Osteoblast (primary cell): ENCODE data around the genes TFAP2B, IL17A, TMEM14A and GSTA2.

DNA sequence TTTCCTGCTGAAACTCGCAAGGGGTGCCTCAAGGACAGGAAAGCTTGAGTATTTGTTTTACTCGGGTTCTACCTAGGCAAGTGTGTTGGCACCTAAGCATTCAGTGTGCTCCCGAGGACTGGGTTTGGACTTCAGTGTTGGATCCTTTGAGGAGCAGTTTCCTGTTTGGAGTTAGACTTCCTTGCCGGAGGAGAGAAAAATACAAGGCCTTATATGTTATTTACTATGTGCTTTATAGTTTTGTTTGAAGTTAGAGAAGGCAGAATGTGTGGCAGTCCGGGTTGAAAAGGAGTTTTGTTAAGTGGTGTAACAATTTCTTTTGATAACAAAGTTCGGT is 1.1 kb downstream of the CD2AP start:
- CAGE, long polyA plus RNA, result no peak
- RRBS, result no CpG with 5 or more reads among the region's 6 CpGs

DNA sequence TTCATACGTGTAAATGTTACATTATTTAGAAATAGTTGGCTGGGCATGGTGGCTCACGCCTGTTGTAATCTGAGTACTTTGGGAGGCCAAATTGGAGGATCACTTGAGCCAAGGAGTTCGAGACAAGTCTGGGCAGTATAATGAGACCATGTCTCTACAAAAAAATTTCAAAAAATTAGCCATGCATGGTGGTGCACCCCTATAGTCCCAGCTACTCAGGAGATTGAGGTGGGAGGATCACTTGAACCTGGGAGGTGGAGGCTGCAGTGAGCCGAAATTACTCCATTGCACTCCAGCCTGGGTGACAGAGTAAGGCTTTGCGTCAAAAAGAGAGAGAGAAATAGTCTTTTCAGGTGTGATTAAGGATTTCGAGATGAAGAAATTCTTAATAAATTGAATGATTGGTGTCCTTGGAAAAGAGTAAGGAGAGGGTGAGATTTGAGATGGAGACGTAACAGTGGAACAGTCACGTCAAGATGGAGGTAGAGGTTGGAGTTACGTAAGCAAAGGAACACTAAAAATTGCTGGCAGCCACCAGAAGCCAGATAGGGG is 17.3 kb downstream of the CD2AP start:
- CAGE, long polyA plus RNA, result no peak
- RRBS, result no CpG with 5 or more reads among the region's 9 CpGs

- CAGE, long polyA plus RNA, result no peak
- RRBS, result no CpG with 5 or more reads among the region's 2 CpGs
Measured at GRCh38 chr6:47554460-47554996, 76.9 kb downstream of the CD2AP start.

GRCh38 chr6:47656145-47656584 is 42.2 kb upstream of the ADGRF4 start:
- CAGE, long polyA plus RNA, result no peak
- RRBS, result no CpG with 5 or more reads among the region's 5 CpGs

DNA sequence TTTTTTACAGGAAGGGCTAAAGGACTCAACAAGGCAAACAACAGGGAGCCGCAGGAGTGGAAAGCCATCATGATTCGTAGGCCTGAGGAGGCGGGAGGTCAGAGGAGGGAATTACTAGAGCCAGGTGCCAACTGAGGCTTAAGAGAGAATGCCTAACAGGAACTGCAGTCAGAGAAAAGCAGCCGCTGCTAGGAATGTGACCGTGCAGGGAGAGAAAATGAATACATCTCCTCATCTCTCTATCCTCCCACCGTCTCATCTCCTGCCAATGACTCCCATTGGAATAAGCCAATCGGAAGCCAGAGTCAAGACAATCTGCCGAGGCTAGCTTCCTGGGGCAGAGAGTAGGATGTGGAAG is 34.5 kb upstream of the ADGRF4 start:
- CAGE, long polyA plus RNA, result no peak
- RRBS, result no CpG with 5 or more reads among the region's 8 CpGs

DNA sequence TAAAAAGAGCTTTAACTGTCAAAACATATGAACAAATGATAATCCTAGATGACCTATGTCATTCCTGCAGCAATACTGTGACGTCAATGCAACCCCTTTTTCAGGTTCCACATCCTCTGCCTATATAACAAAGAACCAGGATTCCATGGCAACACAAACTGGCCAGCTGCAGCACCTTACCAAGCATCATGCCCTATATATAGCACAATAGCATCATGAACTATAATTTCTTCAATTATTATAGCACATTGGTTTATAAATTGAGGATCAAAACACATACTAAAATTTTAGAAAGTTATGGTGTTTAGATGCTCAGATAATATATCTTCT is 615 bp upstream of the PTCHD4 start:
- CAGE, long polyA plus RNA, result no peak
- RRBS, result no CpG with 5 or more reads among the region's 1 CpG

- CAGE, long polyA plus RNA, result no peak
- RRBS, result no CpG with 5 or more reads among the region's 5 CpGs
Measured at GRCh38 chr6:49444461-49444767, 18.6 kb downstream of the MMUT start.

DNA sequence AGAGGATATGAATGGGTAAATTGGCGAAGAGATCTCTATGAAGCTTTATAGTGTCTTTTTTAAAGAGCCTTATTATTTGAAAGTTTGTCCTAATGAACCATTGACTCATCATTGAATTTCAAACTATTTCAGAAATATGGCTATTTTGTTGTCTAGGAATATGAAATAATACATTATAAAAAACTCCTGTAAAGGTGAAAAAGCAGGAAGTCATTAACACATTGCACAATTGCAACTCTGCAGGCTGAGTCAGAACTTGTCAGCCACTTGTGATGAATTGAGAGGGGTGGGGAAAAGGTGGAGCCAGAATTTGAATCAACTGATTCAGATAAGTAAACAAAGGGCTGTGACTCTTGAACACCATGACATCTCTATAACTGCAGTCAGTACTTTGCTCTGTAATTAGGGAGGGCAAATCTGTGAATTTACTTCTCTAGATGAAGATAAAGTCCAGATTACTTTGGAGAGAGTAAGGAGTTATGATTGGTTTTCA is 5.9 kb downstream of the C6orf141 start:
- CAGE, long polyA plus RNA, result no peak
- RRBS, result no CpG with 5 or more reads among the region's 1 CpG

- CAGE, long polyA plus RNA, result no peak
- RRBS, result no CpG with 5 or more reads among the region's 9 CpGs
Measured at GRCh38 chr6:50818300-50819007, at the start of gene TFAP2B. TFAP2B (plus strand) TSS chr6:50818871.

DNA sequence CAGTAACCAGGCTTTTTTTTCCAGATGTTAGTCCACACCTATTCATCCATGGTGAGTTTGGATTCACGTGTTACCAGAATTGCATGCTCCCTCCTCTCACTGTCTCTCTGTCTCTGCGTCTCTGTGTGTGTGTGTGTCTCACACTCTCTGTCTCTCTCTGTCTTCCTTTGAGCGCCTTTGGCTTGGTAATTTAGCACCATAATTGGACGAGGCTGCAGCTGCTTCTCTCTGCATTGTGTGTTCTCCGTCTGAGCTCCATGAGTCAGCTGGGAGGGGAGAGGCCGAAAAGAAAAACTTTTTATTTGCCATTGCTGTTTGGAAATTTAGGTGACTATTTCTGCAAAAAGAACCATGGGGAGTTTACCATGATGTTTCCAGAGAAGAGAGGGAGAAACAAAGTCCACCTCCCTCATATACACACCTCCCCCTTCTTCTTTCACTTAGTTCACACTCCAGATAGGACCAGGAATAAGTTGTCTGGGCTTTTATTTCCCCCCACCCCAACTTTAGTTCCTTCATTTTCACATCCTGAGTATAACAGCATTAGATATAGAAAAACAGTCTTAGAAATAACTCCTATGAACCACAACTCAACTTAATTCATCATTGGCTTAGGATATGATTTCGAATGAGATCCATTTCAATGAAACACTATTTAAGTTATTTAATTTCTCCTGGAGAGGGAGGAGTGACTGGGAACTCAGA is 3.6 kb downstream of the TFAP2B start:
- CAGE, long polyA plus RNA, result no peak
- RRBS, result no CpG with 5 or more reads among the region's 7 CpGs

DNA sequence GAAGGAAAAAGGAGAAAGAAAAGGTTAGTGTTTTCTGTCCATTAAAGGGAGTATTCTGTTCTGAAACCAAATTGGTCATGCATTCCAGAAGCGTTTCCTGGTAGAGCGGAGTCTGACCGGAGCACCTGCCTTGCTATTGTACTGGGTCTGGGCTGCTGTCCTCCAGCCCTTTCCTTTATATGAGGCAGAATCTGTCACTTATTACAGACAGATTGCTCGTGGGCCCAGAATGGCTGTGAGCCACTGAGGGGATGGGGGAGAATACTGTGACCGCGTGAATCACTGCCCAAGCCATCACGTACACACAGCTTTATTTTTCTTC is 573.5 kb downstream of the PKHD1 start:
- CAGE, long polyA plus RNA, result no peak
- RRBS, result no CpG with 5 or more reads among the region's 7 CpGs

GRCh38 chr6:51855308-51855818 is 232.1 kb downstream of the PKHD1 start:
- CAGE, long polyA plus RNA, result no peak
- RRBS, result no CpG with 5 or more reads among the region's 7 CpGs

DNA sequence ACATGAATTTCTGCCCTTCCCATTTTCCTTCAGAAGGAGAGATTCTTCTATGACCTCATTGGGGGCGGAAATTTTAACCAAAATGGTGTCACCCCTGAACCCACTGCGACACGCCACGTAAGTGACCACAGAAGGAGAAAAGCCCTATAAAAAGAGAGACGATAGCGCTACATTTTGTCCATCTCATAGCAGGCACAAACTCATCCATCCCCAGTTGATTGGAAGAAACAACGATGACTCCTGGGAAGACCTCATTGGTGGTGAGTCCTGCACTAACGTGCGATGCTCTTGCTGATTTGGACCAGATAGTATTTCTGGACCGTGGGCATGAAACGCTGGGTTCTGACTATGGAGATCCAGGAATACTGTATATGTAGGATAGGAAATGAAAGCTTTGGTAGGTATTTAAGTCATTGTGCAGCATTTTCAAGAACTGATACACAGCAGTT is at the start of gene IL17A:
IL17A (plus strand) TSS at position 177 of the 449 bp plus-strand sequence.
- CAGE, long polyA plus RNA, result no peak
- RRBS, result no CpG with 5 or more reads among the region's 11 CpGs

DNA sequence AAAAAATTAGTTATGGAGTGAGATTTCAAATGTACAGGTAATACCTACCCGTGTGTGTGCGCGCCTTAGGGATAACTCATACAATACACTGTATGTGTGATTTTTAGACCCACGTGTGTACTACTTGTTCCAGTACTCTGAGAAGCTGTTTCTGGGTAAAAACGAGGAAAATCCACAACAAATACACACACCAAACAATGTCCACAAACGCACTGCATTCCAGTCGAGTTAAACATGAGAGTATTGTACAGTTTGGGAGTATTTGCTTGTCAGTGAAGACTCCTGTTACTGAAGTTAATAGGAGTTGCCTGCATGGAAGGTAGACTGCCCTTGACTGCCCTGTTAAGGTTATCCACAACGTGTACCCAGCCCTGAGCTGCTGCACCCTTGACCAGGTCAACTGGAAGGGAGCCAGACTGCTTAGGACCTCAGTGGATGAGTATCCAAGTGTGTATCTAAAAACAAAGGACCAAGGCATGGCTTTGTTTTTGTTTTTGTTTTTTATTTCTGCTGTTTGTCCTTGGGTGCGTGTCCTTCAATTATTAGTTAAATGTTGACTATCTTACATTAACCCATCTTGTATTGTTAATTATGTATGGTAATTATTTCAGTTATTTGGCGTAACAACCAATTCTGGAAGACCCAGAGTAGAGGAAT is 1.6 kb downstream of the PAQR8 start:
- CAGE, long polyA plus RNA, result no peak
- RRBS, result no CpG with 5 or more reads among the region's 10 CpGs

DNA sequence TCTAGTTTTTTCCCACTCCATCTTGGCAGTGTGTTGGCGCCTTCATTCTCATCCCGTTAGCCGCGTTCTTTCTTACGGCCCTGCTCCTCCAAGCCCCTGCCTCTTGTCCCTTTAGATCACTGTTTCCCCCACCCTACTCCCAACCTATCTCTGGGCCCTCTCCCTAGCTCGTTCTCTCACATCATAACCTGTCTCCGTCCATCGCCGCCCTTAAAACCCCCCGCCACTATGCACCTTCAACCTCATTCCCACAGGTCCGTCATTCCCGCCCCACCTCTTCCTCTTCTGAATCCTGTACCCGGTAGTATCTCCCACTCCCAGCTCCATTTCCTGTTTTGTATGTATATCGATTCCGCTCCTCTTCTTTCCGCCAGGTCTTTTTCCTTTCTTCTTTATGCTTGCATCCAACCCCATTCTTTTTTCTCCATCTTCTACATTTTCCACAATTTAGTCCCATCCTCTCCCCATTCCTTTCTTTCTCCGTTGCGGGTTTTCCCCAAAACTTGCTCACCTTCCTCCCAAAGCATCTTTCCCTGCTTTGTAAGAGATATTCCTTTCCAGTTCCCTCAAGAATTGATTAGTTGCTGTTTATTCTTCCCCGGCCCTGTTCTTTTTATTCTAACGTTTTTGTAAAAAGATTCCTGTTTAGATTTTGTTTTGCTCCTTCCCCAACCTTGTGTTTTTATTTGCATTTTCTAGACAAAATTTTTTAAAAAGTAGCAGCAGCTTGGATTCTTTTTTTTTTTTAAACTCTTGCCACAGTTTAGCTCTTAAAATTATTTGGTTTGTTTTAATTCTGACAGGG is 755 bp downstream of the EFHC1 start:
- CAGE, long polyA plus RNA, result no peak
- RRBS, result no CpG with 5 or more reads among the region's 20 CpGs

- CAGE, long polyA plus RNA, result no peak
- RRBS, result no CpG with 5 or more reads among the region's 15 CpGs
Measured at GRCh38 chr6:52497399-52498353, 77.5 kb downstream of the EFHC1 start.

DNA sequence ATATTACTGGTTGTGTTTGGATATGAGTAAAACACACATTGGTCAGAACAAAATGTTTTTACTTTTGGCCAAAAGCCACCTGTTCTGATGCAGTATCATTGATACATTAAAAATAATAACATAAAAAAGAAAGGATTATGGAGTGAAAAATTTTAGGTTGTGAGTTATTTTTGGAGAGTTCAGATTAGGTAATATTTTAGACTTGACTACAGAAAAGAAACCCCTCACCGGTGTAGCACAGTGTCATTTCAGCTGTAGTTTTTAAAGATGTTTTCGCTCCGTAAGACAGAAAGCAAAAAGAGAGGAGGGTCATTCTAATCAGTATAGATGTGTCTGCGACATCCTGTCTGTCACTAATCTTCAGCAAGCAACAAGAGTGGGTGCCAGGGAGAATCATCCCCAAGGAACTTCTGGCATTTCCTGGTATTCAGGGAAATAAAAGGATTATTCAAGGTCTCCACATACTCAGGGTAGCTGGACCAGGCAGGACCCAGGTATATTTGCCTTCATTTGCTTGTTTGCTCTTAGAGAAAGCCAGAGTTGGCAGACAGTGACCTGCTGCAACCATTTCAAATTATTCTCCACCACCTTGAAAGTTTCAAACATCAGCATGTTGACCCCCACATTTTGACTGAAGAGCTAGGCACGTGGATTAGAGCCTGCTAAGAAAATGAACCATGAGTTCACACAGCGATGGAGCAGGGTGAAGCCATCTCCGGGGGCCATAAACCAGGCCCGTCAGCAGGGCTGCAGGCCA is 33.3 kb downstream of the TRAM2 start:
- CAGE, long polyA plus RNA, result no peak
- RRBS, result no CpG with 5 or more reads among the region's 8 CpGs

DNA sequence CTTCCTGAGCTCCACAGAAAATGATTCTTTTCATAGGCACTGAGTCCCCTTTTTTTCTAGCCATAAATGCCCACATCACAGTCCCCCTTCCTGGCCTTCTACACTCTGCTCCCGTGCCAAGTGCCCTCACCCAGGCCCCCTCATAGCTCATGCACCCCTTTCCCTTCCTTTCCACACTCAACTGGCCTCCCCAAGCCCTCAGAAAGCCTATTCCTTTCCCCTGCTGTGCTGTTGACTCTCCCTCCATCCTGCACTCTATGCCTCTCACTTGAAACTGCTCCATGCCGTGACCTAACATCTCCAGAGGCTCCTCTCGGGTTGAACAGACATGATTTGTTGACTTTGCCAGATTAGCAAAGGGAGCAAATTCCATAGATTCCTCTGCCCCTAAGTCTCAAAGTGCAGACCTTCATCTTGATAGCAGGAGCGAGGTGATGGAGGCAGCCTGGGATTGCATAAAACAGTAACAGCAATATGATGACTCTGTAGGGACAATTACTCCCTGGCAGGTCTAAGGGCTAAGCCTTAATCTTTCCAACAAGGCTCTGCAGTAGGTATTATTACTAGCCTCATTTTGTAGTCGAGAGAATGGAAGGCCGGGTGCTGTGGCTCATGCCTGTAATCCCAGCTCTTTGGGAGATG is 12.2 kb upstream of the TRAM2 start:
- CAGE, long polyA plus RNA, result no peak
- RRBS, result no CpG with 5 or more reads among the region's 6 CpGs

- CAGE, long polyA plus RNA, result start-site peak on the plus strand at chr6:52671112-52671167, 425 and 169 reads in 2 replicates
- RRBS, result 3% methylated on average over 3 of the region's 43 CpGs
Measured at GRCh38 chr6:52670779-52671584, at the start of gene TMEM14A. TMEM14A (plus strand) TSS chr6:52671113.

DNA sequence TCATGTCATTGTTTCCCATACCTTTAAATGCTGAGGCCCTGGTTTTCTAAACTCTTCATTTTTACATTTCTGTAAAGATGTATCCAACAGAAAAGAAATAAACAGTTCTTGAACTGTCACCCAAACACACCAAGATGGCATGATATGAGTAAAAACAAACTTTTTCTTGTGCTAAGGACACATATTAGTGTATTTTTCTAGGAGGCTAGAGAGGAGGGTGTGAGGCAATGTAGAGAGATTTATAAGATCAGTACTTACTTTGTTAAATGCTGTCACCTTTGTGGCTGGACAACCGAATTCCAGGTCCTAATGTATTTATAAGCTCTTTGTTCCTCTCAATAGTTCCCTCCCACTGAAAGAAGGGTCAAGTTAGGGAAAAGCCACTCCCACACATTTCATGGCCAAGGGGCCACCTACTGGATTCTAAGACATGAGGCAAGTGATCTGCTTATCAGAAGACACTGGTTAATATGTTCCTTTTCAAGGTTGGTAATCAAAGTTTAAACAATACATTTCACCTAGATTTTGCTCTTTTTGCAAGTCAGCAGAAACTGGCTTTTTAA is at the start of gene GSTA2:
GSTA2 (minus strand) TSS at position 290 of the 563 bp plus-strand sequence.
- CAGE, long polyA plus RNA, result no peak
- RRBS, result no CpG with 5 or more reads among the region's 1 CpG